Measurements from ENCODE around the gene FLRT2.

DNA sequence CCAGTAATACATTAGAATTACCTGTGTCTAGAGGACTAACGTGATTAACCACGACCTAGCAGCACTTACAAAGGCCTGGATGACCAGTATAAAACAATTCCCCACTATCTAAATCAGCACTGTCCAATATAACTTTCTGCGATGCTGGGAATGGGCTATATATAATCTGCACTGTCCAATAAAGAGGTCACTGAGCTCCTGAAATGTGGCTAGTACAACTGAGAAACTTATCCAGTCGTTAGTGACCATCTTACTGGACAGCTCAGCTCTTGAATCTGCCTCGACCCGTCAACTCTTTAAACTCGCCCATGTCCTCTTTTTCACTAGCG lies 1.0 kb upstream of the CIPC start:
- RRBS: no CpG with 5 or more reads among the region's 8 CpGs

- RRBS: no CpG with 5 or more reads among the region's 7 CpGs
These were observed 20.0 kb downstream of the ZDHHC22 start for GRCh38 chr14:77121375-77122219.

DNA sequence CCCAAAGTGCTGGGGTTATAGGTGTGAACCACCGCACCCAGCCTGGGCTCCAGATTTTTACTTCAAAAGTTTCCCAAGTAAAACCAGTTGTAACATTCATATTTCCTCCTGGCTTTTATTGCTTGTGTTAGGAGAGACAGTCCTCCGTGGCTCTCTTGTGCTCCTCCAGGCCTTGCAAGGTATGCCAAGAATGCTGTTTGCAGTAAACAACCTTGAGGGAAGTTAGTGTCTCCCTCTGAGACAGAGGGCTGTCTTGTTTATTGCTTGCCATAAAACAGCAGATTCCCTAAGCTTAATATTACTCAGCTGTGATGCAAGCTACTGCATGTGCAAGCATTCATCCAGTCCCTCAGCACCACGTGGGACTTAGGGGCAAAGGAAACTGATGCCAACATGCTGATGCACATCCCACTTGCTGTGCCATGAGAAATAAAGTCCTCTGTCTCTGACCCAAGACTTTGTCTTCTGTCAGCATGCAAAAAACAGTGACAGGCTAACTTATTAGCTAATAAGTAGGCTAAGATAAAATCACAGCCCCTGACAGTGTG lies 6.6 kb downstream of the POMT2 start:
- RRBS: no CpG with 5 or more reads among the region's 3 CpGs

GRCh38 chr14:77347772-77348126 lies 26.9 kb downstream of the GSTZ1 start:
- RRBS: no CpG with 5 or more reads among the region's 3 CpGs

DNA sequence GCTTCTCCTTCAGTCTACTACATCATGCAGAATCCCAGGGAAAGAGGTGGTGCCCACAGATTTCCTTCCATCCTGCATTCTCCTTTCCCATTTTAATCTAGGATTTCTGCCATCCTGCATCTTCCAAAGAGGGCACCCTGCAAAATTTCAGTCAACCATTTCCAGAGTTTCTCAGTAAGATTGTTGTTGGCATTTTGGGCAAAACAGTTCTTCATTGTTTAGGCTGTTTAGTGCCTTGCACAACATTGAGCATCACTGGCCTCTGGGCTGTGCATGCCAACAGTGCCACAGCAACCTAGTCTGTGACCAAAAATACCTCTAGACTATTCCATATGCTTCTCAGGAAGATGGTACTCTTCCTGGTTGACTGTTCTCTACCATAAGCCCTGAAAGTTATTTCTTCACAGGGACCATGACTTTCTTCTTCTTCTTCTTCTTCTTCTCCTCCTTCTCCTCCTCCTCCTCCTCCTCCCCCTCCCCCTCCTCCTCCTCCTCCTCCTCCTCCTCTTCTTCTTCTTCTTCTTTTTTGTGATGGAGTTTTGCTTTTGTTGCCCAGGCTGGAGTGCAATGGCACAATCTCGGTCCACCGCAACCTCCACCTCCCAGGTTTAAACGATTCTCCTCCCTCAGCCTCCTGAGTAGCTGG lies 32.5 kb upstream of the ISM2 start:
- RRBS: no CpG with 5 or more reads among the region's 3 CpGs

- RRBS: no CpG with 5 or more reads among the region's 9 CpGs
These were observed 40.8 kb upstream of the SPTLC2 start for GRCh38 chr14:77657098-77657748.

GRCh38 chr14:77907393-77908281 lies 107.7 kb downstream of the ADCK1 start:
- RRBS: no CpG with 5 or more reads among the region's 17 CpGs

GRCh38 chr14:79332541-79333032 lies 878.7 kb downstream of the DIO2 start:
- RRBS: no CpG with 5 or more reads among the region's 5 CpGs

GRCh38 chr14:80904700-80904969 lies 36.9 kb downstream of the CEP128 start:
- RRBS: no CpG with 5 or more reads among the region's 2 CpGs

DNA sequence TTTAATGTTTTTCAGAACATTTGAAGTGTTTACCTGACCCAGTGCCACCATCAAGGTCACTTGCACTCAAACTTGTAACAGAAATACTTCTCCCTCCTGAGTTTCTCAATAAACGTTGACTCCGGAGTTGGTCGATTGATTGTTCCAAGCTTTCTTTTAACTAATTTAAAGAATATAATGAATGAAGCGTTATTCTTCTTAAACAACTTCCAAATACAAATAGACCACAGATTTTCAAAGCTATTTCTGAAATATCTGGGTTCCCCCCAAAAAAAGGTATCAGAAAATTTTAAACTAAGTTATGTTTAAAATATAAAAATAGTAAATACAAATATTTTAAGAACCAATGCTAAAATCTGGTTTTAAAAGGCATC lies 35.6 kb downstream of the CEP128 start:
- RRBS: no CpG with 5 or more reads among the region's 4 CpGs

- RRBS: no CpG with 5 or more reads among the region's 3 CpGs
These were observed 130.1 kb downstream of the TSHR start for GRCh38 chr14:81085508-81085945.

- RRBS: no CpG with 5 or more reads among the region's 4 CpGs
These were observed 55.6 kb downstream of the GTF2A1 start for GRCh38 chr14:81165168-81165534.

- RRBS: no CpG with 5 or more reads among the region's 2 CpGs
These were observed 41.1 kb downstream of the GTF2A1 start for GRCh38 chr14:81179531-81180114.

- RRBS: no CpG with 5 or more reads among the region's 11 CpGs
These were observed 34.1 kb upstream of the STON2 start for GRCh38 chr14:81434015-81434921.

- RRBS: no CpG with 5 or more reads among the region's 5 CpGs
These were observed 648 bp upstream of the SEL1L start for GRCh38 chr14:81534388-81534614.

GRCh38 chr14:81655628-81656190 lies 122.1 kb upstream of the SEL1L start:
- RRBS: no CpG with 5 or more reads among the region's 3 CpGs

DNA sequence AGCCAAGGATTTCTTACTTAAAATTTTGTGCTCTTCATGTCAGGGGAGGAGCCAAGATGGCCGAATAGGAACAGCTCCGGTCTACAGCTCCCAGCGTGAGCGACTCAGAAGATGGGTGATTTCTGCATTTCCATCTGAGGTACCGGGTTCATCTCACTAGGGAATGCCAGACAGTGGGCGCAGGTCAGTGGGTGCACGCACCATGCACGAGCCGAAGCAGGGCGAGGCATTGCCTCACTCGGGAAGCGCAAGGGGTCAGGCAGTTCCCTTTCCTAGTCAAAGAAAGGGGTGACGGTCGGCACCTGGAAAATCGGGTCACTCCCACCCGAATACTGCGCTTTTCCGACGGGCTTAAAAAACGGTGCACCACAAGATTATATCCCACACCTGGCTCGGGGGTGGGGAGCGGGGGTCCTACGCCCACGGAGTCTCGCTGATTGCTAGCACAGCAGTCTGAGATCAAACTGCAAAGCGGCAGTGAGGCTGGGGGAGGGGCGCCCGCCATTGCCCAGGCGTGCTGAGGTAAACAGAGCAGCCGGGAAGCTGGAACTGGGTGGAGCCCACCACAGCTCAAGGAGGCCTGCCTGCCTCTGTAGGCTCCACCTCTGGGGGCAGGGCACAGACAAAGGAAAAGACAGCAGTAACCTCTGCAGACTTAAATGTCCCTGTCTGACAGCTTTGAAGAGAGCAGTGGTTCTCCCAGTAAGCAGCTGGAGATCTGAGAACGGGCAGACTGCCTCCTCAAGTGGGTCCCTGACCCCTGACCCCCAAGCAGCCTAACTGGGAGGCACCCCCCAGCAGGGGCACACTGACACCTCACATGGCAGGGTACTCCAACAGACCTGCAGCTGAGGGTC lies 1890.5 kb upstream of the FLRT2 start:
- RRBS: no CpG with 5 or more reads among the region's 31 CpGs

- RRBS: no CpG with 5 or more reads among the region's 1 CpG
These were observed 1431.0 kb upstream of the FLRT2 start for GRCh38 chr14:84099051-84099301.

- RRBS: no CpG with 5 or more reads among the region's 63 CpGs
These were observed at the start of gene FLRT2 for GRCh38 chr14:85529772-85530715. Gene FLRT2 (plus strand): TSS chr14:85530144.

- RRBS: no CpG with 5 or more reads among the region's 21 CpGs
These were observed 782.6 kb downstream of the FLRT2 start for GRCh38 chr14:86312446-86313099.

Measured in non-pigmented ciliary epithelial cell (primary cell).